Jejunum (tissue), 1 donor: ENCODE measurements around a stretch of chr1.

DNA sequence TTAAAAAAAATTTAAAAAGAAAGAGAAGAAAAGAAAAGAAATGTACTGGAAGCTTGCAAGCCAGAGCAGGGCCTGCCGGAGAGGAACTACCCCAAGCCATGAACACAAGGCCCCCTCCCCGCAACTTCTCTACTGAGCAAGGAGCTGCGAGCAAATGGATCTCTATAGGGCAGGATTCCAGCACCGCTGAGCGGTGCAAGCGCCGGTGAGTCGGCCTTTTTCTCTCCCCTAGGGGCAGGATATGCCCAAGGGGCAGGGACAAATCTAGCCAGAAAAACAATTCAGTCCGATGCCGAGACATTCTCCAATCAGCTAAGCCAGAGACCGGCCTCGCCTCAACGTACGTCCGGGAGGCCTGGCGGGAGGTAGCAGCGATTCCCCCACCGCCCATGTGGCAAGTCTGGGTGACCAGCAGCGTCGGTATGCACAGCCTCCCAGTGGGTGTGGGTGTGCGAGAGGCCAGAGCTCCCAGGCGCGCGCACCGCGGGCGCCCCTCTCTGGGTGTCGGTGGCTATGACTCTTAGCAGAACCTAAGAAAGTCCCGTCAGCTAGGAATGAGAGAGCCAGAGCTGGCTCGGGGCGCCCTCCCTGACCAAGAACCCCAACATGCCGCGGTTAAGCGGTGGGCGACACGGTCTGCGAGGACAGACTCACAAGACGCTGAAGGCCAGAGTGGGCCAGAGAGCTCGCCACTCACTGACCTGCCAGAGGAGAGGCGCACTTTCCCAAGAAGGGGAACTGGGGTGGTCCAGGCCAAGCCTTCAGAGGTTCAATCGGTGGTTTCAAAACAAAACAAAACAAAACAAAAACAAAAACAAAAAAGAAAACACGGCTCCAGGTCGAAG, 1.9 kb downstream of the CSMD2 start:
- PRO-cap = no peak

GRCh38 chr1:34621890-34622232, 133.0 kb upstream of the GJB5 start:
- PRO-cap = no peak

GRCh38 chr1:34790810-34791577, 1.8 kb upstream of the GJA4 start:
- PRO-cap = no peak

DNA sequence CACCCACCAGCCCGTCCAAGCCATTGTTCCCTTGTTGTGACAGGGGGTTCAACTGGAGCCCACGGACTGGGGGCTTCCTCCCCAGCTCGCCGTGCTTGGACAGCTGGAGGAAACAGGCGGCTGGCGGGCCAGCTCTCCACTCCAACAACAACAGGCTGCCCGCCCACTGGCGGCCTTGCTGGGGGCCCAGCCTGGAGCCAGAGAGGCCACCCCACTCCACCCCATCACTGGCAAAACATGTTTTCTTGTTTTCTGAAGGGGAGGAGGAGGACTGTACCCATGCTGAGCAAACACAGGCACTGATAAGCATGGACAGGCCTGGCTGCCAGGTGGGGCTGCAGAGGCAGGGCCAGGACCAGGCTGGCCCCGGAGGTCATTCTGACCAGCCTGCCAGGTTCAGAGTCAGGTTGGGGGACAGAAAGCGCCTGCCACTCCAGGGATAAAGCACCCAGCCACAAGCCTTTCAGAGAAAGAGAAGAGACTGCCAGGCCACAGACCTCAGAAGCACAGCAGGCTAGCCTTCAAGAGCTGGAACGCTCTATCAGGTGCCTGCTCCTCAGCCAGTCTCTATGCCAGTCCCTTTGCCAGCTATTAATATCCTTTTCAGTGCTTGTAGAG, 32.8 kb downstream of the GJA4 start:
- PRO-cap = no peak

DNA sequence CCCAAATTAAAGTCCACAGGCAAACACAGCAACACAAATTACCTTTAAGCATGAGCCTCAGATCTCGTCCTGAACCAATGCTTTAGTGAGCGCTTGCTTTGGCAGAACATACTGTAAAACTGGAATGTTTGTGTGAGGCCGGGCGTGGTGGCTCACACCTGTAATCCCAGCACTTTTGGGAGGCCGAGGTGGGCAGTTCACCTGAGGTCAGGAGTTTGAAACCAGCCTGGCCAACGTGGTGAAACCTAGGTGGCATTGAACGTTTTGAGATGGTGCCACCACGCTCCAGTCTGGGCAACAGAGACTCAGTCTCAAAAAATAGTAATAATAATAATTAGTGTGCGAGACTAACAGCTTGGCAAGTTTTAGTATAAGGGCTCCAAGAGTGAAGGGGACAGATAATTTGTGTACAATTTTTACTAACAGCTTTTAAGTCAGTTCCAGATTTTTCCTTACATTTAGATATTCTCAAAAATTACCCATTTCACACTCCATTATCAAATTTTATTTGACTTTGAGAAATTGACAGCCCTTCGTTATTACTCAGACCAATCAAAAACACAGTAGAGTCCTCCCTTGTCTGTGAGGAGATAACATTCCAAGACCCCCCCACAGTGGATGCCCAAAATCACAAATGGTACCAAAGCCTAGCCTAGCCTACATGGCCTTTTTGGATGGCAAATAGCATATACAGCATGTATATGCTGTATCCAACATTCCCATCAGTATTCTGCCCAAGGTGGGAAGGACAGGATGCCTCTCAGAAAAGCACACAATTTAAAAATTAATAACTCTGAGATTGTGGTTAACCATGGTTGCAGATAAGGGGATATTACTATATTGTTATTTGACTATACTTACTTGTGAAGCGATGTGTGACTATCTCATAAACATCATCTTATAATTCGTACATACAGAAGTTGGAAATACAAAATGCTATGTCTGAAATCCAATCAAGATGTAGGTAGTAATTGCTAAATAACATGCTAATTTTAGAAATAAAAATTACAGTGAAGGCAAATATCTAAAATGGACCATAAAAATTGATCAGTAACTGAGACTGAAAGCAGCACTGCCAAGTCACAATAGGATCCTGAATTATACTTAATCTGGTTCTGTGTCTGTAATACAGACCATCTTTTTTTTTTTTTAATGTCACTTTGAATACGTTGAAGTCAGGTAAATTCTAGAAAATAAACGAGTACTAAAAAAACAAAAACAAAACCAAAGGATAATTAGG, 17.4 kb downstream of the SFPQ start:
- PRO-cap = no peak

DNA sequence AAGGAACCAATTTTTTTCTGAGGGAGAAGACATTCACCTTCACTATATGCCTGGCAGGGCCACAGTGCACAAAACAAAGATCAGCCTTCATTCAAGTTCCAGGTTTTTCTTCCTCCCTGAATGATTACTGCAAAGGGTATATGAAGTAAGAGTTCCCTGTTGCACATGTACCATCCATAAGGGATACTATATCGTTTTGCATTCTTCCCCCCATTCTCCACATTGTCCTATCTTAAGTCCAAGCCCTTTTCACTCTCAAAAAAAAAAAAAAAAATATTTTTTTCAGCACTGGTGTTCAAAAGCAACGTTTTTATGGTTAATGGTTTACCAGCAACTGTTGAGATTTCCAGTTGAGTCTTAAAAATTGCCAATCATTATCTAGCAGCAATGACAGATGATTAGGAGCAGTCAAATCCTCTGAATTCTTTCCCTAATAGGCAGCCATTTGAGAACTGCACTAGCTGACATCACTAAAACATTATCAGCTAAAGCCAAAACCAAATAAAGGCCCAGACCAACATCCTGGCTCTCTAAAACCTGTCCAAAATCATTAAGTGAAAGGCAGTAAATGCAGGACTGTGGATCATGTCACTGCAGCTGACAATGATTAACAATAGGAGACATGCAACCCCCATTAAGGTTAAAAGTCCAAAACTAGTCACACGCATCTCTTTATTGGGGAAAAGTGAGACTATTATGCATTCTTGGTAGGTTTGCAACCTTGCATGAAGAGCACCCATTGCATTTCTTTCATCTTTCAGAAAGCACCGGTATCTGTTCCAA, 14.1 kb downstream of the SFPQ start:
- PRO-cap = no peak

- PRO-cap = no peak
Measured at GRCh38 chr1:35370156-35370595, 101.7 kb downstream of the ZMYM4 start.

DNA sequence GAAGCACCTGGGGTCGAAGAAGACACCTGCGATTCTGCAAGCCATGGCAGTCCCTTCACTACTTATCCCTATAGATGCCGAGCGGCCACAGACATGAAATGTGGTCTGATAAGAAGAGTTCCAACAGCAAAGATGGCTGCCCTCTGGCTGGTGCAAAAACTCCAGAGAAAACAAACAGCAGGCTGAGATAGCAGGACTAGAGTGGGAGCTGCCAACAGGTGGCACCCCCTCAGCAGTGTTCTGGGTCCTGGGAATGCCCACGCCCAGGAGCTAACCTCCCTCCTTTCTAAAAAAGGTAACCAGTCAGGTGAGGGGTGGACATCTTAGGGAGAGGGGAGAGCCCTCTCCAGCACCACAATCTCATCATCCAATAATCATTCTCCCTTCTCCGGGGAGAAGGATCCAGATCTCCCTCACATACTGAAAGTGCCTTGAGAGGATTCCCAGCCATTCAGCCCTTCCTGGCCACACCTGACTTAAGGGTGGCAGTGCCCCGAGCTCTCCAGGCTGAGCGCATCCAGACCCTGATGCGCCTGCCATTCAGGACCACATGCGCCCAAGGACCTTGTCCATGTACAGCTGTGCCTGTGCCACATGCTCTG, 121.4 kb downstream of the KIAA0319L start:
- PRO-cap = no peak

DNA sequence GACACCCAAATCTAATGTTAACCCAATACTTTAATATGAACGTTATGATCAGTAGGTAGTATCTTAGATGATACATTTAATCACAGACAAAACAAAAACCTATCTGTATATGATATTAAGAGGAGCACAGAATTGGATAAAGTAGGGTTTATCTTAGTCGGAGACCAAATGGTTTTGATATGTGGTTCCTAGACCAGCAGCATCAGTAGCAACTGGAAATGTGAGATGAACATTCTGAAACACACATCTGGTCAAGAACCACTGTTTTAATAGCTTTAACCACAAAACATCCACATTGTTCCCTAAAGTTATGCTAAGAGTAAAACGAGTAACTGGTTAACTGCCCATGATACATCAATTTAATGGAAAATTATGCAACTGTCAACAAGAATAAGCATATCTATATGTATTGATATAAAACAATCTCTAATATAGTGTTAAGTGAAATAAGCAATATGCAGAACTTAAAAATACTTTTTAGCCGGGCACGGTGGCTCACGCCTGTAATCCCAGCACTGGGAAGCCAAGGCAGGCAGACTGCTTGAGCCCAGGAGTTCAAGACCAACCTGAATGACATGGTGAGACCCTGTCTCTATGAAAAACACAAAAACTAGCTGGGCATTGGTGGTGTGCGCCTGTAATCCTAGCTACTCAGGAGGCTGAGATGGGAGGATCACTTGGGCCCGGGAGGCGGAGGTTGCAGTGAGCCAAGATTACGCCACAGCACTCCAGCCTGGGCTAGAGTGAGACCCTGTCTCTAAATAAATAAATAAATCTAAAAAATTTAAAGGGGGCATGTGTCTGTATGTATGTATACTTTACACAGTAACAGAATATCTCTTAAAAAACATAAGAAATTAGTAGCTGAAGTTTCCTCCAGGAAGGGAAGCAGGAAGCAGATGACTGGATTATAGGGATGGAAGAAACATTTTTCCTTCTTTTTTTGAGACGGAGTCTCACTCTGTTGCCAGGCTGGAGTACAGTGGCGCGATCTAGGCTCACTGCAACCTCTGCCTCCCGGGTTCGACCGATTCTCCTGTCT, 28.8 kb downstream of the TFAP2E start:
- PRO-cap = no peak

DNA sequence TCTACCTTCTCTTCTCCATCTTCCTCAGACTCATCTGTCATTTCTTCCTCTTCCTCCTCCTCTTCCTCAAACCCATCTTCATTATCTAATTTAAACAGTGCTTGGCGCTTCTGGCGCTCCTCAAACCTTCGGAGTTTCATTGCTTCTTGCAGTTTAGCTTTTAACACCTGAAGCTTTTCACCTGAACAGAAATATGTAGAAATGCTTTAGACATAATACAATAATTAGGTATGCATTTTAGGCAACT, 18.5 kb downstream of the CLSPN start:
- PRO-cap = no peak

GRCh38 chr1:35854560-35855048, 28.4 kb upstream of the AGO1 start:
- PRO-cap = no peak

- PRO-cap = no peak
Measured at GRCh38 chr1:35922725-35923896, 7.8 kb upstream of the AGO3 start.

GRCh38 chr1:35982266-35983227, 51.6 kb downstream of the AGO3 start:
- PRO-cap = no peak

- PRO-cap = no peak
Measured at GRCh38 chr1:36008298-36009208, 75.3 kb upstream of the TEKT2 start.

GRCh38 chr1:36093124-36093788, 4.6 kb downstream of the ADPRS start:
- PRO-cap = no peak

DNA sequence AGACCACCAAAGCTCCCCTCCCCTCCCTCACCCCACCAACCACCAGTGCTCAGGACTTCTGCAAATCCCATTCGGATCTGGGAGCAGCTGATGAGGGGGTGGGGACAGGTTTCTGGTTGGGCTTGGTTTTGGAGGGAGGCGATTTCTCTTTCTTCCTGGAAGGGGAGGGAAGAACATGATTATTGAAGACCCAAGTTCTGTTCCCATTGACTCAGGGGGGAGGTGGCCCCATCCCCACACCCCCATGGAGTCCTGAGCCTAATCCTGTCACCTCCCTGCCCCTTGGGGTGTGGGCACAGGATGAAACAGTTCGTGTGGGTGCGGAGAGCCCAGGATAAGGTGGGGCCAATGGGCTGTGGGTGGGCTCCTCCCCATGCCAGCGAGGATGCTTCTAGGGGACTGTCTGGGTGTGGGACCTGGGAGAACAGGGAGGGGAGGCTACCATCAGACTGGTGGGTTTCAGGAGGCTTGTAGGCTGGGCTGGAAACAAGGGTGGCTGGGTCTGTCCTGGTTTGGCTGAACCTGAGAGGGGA, 1.5 kb downstream of the MAP7D1 start:
- PRO-cap = no peak

GRCh38 chr1:36161889-36162816, 6.2 kb downstream of the MAP7D1 start:
- PRO-cap = no peak

DNA sequence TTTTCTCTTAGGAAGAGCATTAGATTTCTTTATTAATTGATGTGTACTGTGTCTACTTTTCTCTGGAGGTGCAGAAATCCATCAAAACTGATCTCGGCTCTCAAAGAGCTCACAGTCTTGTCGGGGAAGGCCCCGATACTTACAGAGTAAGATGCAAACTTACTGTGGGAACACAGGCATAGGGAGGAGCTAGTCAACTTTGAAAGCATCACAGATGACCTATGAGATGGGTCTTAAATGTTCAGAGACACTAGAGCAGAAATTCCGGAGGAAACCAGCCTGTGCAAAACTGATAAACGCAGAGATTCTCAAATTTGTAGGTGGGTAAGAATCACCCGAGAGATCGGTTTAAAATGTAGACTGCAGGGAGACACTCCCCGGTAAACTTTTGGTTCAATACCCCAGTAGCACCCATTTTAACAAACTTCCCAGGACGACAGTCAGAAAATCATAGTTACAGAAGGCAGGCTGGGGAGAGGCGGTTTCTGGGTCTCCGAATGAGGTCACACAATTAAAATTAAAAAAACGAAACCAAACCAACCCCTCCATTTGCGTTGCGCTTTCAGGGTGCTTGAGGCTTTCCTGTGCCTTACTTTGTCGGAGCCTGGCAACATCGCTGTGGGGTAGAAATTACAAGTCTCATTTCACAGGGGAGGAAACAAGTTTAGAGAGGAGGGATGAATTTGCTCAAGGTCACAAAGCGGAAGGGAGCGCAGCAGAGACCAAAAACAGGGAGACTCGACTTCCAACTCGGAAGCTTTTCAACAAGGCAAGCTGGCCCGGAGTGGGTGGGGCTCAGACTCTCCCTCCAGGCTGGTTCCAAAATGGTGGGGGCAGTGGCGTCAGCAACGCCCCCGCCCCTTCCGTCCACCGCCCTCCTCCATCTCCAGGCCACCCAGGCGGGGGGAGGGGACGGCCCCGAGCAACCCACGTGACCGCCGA, 653 bp upstream of the THRAP3 start:
- PRO-cap = bidirectional peak, plus-strand start outside the sequence, minus-strand start at position 786 of the sequence

- PRO-cap = no peak
Measured at GRCh38 chr1:36300728-36301200, 5.4 kb upstream of the SH3D21 start.

GRCh38 chr1:36322504-36323460, 663 bp downstream of the EVA1B start:
- PRO-cap = bidirectional peak, plus-strand start at chr1:36322948, minus-strand start at chr1:36322884